Ascending aorta (tissue), 1 donor: ENCODE data around the genes C12orf42 and APPL2.

DNA sequence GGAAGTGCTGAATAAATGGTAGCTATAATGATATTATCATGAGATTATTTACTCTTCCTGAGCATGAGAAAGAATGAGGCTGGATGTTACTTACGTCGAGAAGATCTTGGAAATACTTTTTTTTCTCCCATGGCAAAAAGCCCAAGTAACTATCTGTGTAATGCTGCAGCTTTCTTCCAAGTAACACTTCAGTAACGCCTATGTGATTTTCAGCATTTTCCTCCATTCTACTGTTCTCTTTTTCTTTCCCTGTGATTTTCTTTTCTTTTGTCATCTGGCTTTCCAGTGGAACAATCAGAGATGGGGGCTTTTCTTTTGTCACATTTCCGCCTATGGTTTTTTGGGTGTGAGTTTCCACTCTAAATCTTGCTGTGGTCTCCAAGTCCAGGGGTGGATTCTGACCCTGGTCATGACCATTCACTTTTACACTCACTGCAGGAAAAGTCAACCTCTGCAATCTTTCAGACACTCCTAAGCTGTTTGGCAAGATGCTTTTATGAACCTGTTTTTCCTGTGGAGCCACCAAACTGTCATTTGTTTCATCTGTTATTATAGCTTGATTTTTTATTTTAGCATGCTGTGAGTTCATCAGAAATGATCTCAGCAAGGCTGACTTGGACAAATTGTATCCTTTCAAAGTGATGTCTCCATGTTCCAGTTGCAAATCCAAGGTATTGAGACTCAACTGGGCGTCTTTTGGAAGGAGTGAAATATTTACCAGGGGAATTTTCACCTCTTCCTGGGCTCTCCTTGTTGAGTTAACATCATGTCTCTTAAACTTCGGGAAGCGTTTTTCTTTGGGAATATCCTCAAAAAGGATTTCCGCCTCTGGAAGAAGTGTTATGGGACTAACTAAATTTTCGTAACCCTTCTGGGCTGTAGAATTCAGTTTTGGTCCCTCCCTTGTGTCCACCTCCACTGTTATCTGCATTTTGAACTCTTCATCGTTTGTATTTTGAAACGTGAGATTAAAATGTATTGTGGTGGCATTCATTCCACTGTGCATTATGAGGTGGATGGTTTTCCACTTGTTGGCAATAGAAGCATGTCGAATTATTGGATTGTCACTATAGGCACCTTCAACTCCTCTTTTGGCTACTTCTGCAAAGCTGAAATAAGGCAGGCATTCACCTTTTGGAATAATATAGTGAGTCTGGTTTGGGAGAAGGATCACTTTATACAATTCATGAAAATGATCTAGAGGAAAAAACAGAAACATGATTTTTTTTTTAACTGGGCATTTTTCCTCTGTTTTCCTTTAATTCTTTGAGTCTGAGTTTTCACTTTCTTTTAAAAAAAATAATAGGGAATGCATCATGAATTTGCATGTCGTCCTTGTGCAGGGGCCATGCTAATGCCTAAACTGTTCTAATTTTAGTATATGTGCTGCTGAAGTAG, 25.3 kb upstream of the SYCP3 start:
- PRO-cap: no peak

- PRO-cap: no peak
Measured at GRCh38 chr12:101931337-101932330, 54.3 kb downstream of the DRAM1 start.

GRCh38 chr12:102885023-102885956, 31.8 kb downstream of the PAH start:
- PRO-cap: no peak

DNA sequence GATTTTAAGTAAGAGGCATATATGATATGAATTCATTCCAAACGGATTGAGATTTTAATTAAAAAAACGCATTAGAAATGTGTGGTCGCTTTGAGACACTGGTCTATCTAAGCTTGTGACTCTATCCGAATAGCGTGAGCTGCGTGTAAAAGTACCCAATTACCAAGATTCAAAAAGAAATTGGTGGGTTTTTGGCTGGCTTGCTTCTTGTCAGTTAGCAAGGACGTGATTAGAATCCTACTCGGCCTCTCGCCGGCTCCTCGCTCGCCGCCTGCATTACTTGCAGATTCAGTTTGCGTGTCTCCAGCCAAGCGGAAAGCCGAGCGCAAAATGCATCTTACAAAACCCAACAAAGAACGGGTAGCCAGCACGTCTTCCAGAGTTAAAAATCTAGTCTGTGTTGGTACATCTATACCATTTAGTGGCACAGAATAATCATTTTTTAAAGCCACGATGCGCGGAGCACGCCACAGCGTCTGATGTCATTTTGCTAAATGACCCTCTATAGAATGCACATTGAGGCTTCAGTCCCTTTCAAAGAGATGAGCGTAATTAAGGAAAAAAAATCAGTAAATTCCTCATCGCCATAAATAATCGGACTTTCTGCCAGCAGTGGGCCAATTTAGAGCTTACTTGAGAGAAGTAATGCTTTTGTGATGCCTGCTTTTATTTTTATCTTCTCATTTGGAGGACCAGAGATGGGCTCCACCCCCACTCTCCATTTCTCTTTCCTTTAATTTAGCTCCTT, 3.8 kb downstream of the ASCL1 start:
- PRO-cap: no peak

DNA sequence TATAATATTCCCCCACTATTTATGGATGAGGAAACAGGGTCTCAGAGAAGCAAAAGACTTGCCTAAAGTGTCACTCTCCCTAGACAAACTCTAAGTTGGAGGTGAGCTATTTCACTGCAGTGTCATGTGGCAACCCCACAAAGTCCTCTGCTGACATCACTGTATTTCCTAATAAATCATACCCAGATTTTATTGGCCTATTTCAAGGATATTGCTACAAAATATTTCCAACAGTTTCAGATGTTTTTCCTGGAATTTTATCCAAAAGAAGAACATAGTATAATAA, 215.0 kb downstream of the ASCL1 start:
- PRO-cap: no peak

GRCh38 chr12:103495072-103496232, at the start of gene C12orf42:
TSS of gene C12orf42 (minus strand) at chr12:103495968.
- PRO-cap: no peak

GRCh38 chr12:103673830-103674438, 86.9 kb downstream of the STAB2 start:
- PRO-cap: no peak

DNA sequence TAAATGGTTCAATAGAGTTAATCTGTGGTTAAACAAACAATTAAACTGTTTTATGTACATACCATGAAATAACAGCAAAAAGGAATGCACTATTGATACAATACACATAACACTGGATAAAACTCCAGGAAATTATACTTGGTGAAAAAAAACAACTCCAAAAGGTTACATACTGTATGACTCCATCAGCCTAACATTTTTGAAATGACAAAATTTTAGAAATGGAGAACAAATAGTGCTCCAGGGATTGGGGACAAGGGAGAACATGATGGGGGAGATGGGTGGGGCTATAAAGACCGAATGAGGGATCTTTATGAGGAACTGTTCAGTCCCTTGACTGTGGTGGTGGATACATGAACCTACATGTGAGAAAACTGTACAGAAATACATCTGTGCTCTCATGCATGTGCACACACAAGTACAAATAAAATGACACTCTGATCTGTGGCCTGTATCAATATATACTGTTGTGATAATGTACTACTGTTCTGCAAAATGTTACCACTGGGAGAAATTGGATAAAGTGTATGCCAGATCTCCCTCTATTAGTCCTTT, 2.3 kb downstream of the NT5DC3 start:
- PRO-cap: no peak

- PRO-cap: unidirectional peak, minus-strand start at chr12:104011394
Measured at GRCh38 chr12:104011273-104011845, 38.6 kb downstream of the GLT8D2 start.

GRCh38 chr12:104065113-104065604, 828 bp downstream of the HCFC2 start:
- PRO-cap: no peak

DNA sequence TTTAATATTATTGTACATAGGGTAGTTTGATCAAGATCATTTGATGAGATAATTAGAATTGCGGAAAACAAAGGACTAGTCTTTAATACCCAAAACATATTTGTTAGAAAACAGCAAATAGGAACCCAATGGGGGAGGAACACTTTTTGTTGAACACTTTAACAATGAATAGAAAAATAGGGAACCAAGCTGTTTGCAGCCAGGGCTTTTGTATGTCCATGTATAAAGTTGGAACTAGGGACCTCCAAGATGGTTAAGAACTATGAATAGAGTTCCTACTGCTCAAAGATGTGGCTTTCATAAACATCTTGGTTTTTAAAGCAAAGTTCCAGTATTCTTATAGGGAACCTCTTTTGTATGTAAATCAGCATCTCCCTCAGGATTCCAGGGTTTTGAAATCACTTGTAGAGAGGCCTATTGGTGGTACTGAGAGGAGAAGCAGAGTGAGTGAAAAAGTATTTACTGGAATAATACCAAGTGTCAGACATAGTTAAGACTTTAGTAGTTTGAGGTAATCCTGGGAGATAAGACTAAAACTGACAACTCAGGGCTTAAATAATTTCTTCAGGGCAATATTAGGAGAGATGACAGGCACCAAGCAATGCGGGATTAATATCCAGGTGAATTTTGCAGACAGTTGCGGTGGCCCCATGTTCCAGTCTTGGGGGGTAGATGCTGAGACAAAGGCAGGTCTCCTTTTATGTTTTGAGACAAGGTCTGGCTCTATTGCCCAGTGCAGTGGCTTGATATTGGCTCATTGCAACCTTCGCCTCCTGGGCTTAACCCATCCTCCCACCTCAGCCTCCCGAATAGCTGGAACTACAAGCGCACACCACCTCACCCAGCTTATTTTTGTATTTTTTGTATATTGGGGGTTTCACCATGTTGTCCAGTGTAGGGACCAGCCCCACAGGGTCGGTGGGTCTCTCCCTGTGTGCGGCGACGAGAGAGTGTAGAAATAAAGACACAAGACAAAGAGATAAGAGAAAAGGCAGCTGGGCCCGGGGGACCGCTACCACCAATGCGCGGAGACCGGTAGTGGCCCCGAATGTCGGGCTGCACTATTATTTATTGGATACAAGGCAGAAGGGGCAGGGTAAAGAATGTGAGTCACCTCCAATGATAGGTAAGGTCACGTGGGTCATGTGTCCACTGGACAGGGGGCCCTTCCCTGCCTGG, 10.4 kb upstream of the EID3 start:
- PRO-cap: no peak

DNA sequence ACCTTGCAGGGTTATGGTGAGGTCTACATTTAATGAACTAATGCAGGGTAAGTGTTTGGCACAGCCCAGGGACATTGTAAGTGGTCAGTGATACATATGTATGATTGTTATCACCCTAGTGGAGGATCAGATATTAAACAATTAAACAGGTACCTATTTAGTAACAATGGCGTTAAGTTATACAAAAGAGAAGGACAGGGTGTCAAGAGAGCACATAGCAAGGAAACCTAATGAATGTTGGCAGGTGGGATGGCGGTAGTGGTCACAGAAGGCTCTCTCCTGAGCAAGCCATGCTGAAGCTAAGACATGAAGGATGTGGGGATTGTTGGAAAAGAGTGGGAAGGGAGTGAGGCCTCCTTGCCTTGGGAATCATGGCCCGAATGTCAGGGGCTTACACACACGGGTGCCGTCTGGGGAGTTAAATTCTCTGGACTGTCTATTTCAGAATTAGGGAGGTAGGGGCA, 27.8 kb downstream of the CHST11 start:
- PRO-cap: no peak

DNA sequence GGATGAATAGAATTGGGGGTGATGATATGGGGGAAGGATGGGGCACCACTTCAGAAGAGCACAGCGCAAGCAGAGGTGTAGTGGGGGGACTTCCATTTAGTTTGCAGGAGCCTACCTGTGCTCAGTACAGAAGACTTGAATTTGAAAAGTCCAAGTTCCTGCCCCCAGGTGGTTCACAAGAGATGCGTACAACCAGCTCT, 175.4 kb downstream of the CHST11 start:
- PRO-cap: no peak

DNA sequence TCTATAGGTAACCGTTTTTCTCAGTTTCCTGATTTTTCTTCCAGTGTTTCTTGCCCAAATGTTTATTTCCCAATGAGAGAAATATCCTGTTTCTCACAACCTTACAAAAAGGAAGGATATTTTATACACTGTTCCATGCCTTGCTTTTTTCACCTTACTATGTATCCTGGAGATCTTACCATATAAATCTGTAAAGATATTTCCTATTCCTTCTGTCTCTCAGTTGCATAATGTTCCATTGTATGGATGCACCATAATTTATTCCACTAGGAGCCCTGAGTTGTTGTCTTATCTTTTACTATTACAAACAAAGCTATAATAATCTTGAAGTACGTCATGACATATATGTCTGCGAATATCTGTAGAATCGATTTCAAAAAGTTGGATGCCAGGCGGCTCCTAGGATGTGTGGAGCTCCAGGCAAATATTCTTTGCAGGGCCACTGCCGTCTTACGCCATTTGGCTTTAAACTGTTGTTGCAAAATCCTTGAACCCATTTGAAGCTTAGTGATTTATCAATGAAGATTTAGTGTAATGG, 163.2 kb downstream of the SLC41A2 start:
- PRO-cap: no peak

DNA sequence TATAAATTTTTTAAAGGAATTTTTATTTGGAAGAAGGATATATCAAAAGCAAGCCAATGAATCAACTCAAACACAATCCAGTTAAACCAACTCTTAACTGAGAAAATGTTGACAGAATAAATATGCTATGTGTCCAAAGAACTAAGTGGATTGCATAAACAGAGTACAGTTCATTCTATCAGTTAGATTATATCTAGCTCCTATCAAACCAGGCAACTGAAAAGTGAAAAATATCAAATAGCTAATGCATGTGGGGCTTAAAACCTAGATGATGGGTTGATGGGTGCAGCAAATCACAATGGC, 16.6 kb downstream of the SLC41A2 start:
- PRO-cap: no peak

DNA sequence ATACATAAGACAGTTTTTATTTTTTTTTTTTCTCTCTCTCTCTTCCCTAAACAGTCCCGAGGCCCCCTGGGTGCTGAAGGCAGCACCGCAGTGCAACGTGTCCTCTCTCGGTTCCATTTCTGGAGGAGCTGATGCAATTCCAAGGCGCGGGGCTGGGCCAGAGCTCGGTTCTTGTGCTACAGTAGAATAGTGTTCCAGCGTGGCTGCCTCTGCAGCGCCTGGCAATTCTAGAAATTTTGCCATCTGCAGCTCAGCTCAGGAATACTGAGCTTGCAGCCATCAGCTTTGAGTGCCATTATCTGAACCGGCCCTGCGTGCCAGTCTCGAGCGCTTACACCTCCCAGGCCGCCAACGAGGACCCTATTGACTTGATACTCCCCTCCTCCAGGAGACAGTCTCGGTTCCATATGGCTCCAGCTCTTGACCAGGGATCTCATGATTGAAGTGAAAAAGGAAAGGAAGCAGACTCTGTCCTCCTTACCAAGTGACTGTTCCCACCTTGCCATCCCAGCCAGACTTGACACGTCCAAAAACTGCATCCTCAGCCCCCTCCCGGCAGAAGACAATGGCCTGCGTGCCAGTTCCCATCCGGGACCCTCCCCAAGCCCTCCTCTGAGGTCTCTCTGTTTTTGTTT, 538 bp downstream of the ALDH1L2 start:
- PRO-cap: no peak

DNA sequence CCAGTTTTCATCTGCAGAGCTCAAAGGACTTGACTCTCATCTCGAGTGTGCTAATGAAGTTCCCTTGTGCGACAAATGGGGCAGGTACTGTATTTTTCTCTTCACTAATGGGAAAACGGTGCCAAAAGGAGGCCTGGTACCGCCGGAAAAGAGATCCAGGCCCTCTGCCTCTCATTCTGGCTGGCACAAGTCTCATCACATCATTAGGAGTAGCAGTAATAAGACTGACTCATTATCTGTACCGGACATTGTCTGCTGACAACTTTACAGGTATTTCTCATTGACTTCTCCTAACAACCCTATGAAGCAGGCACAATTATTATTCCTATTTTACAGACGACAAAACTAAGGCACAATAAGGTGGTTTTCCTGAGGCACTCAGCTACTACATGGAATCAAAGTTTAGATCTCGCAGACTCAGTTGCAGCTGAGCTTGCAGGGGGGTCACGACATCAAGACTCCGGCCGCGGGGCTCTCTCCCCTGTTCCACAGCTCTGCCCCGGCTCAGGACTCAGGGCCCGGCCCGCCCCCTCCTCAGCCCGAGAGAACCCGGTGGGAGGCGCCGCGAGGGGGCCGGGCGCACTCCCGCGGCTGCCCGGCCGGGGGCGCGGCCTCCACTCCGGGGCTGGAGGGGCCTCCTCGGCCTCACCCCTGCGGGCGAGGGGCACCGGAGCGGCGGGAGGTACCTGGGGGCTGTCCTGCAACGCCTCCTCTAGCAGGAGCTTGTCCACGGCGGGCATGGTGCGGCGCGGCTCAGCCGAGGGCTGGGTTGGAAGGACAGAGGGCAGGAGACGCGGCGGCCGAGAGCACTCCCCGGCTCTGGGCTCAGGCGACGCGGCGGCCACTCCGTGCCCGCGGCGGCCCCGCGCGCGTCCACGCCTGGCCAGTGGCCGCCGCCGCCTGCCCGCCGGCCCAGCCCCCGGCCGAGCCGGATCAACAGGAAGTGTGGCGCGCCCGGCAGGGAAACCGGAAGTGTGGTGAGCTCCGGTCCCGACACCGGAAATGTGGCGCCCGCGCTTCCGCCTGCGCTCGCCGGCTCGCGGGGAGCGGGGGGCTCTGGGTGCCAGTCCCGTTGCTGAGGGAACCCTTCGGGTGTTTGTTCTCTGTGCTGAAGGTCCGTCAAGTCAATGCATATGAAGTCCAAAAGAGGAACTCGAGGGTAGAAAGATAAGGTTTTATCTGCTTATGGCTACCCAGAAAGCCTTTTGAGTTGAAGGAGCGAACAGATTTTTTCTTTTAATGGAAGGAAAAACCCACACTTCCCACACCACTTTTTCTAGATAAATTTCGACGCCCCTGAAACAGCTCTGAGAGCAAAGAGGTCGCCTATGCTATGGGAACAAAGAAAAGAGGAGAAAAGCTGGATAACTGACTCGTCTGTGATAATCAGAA, at the start of gene APPL2:
TSS of gene APPL2 (minus strand) at position 902 of the 1,392 bp plus-strand sequence.
- PRO-cap: bidirectional peak, plus-strand start at position 1,066 of the sequence, minus-strand start at position 935 of the sequence

DNA sequence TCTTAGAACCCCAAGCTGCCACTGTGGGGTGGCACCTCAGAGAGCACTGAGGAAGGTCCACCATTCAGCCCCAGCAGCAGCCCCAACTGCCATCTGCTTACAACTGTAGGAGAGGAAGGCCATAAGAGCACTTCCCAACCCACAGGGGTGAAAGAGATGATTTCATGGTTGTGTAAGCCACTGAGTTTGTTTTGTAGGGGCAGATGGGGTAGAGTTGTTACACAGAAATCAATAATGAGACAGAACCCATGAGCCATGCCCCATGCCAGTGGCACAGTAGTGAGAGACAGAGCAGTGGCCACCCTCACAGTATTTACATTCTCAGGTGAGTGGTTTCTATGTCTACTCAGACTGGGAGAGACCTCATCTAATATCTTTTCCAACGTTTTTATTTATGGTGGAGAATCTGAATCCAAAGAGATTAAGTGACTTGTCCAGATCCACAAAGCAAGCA, 68.6 kb downstream of the NUAK1 start:
- PRO-cap: no peak

DNA sequence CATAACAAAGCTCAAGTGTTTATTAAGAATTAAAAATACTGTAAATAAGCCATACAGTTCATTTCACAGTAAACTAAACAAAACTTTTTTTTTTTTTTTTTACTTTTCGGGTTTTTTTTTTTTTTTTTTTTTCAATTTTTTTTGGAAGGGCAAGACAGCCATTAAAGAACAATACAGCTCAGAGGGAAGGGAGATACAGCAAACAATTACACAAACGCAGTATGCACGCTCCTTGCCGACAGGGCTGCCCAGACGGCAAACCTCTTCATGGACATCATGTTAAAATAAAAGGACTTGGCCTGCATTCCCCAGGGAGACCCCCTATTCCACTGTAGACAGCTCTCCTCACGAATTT, 10.0 kb downstream of the CKAP4 start:
- PRO-cap: no peak

- PRO-cap: no peak
Measured at GRCh38 chr12:106342324-106343356, 14.9 kb upstream of the POLR3B start.